Placental epithelial cell (primary cell): ENCODE data around the genes AKR1A1 and TEX38.

DNA sequence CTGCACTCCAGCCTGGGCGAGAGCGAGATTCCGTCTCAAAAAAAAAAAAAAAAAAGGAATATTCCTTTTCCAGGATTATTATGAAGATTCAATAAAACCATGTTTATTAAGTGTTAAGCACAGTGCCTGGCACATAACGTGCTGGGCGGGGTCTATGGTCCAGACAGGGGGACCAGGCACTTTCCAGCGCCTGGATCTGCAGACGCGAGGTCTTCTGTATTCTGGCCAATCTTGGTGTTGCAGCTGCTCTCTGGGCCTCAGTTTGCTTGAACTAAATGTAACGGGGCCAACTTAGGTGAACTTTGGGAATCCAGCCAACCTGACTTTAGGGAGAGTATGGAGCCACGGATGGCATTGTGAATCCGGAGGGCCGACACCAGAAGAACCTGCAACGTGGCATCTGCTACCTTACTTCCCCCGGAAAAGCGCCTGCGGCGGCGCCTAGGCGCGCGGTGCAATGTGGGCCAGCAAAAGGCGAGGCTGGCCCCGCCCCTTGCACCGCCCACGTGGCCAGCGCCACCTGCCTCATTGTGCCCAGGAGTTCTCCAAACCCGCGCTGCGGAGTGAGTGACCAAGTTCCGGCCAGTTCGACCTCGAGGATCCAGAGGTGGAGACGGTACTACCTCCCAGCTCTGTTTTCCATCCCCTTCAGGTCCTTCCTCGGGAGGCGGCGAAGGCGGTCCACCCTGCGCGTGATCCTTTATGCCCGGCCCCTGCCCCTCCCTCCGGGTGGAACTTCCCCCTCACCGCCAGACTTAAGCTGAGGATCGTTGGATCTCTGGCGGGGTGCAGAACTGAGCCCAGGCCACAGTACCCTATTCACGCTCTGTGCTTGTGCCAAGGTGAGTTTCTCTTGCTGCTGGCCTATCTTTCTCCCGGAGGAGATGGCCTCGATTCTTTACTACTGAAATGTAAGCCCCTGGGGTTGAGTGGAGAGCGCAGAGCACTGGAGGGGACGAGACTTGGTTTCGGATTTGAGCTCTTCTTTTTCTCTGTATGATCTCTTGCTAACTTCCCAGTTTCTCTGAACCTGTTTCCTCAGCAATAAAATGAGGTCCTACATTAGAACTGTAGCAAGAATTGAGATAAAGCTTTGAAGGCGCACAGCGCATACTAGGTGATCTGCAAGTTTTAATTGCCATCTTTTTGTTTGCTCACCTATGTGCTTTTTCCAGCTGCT lies at the start of gene AKR1A1:
Gene AKR1A1, plus strand, starts transcription at position 513 of the 1,180 bp plus-strand sequence.
- CAGE, long polyA plus RNA: no peak

GRCh38 chr1:45922279-45922665 lies 118.9 kb downstream of the MAST2 start:
- CAGE, long polyA plus RNA: no peak

- CAGE, long polyA plus RNA: no peak
Measured at GRCh38 chr1:45969525-45970366, 162.7 kb downstream of the PIK3R3 start.

- CAGE, long polyA plus RNA: no peak
Measured at GRCh38 chr1:45973034-45973391, 159.4 kb downstream of the PIK3R3 start.

DNA sequence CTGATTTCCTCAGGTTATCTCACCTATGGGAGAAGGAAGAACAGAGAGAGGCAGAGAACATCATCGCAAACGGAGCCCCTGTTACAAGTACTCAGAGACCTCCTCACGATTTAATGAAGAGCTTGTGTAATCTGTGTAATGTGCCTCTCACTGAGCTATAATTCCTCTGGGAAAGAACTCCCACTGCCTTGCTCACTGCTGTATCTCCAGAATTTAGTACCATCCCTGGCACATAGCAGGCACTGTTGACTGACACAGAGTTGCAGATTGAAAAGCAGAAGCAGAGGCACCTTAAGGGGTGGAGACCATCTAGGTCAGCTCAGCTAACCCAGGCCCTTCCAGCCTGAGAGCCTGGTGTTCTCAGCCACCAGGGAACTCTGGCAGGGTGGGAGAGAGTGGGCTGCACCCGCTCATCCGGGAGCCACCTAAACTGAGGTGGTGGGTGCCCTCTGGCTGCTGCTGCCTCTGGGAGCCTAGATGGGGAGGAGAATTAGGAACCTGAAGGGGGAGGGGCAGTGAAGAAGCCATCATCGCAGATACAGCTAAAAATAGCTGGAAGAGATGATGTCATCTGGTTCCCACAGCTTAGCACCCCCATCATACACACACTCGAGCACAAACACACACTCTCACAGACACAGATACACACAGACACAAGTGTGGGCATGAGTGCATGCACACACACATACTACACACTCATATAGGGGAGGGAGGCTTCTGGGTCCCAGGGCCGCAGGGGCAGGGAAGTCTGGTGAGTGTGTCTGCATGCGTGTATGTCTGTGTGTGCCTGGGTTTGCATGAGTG lies 1.5 kb upstream of the TSPAN1 start:
- CAGE, long polyA plus RNA: no peak

- CAGE, long polyA plus RNA: no peak
Measured at GRCh38 chr1:46285820-46286742, 17.3 kb downstream of the LRRC41 start.

DNA sequence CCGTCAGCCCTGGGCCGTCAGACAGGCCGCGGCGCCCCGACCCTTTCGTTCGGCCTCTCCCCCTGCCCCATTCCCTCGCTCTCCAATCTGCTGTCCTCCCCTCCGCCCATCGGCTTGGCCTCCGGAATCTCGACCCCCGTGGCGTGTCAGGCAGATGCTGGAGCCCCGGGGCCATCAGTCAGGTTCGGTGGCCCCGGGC lies 1.0 kb downstream of the LRRC41 start:
- CAGE, long polyA plus RNA: no peak

- CAGE, long polyA plus RNA: no peak
Measured at GRCh38 chr1:46341580-46342351, 1.2 kb downstream of the NSUN4 start.

DNA sequence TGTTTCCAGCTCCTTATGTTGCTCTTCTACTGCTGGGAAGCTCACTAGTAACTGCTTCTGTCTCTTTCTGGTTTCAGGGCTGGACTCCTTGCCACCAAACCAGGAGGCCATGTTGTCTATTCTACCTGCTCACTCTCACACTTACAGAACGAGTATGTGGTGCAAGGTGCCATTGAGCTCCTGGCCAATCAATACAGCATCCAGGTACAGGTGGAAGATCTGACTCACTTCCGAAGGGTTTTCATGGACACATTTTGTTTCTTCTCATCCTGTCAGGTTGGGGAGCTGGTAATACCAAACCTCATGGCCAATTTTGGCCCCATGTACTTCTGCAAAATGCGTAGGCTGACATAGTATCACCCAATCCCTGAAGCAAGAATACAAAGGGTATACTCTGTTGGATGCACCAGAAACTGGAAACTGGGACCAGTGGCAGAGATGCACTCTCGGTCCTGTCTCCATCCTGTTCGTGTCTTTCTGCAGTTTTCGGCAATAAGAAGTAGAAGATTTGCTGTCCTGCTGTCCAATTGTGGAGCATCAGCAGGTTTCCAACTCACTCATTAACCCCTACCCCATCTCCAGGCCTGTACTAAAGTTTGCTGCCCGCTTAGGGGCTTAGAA lies 21.0 kb downstream of the NSUN4 start:
- CAGE, long polyA plus RNA: no peak

DNA sequence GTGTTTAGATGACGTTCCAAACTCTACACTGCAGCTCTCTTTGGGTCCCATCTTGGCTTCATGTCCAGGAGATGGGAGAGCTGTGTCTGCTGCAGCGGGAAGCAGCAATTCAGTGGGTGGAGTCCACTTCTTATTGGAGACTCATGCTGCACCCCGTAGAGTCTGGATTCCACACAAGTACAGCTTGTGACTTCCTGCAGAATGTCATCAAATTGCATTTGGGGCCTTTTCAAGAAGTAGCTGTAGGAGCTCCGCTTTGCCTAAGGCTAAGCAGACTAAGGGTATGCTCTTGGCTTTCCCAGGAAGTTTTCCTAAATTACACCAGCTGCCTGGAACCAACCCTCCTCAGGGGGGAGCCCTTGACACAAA lies 5.7 kb upstream of the MOB3C start:
- CAGE, long polyA plus RNA: no peak

GRCh38 chr1:46671690-46672005 lies at the start of gene TEX38:
Gene TEX38 (plus strand): TSS chr1:46671854.
- CAGE, long polyA plus RNA: no peak

GRCh38 chr1:46716292-46716550 lies 2.7 kb downstream of the EFCAB14 start:
- CAGE, long polyA plus RNA: no peak

DNA sequence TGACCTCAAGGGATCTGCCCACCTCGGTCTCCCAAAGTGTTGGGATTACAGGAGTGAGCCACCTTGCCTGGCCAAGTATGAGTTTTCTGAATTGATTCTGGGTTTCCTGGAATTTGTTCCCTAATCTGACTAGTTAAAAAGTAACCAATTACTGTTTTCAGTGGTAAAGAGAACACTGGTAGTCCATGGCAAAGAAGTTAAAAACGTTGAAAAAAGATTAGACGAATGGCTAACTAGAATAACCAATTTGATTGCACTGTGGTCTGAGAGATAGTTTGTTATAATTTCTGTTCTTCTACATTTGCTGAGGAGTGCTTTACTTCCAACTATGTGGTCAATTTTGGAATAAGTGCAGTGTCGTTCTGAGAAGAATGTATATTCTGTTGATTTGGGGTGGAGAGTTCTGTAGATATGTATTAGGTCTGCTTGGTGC lies 21.1 kb upstream of the CYP4A11 start:
- CAGE, long polyA plus RNA: no peak

DNA sequence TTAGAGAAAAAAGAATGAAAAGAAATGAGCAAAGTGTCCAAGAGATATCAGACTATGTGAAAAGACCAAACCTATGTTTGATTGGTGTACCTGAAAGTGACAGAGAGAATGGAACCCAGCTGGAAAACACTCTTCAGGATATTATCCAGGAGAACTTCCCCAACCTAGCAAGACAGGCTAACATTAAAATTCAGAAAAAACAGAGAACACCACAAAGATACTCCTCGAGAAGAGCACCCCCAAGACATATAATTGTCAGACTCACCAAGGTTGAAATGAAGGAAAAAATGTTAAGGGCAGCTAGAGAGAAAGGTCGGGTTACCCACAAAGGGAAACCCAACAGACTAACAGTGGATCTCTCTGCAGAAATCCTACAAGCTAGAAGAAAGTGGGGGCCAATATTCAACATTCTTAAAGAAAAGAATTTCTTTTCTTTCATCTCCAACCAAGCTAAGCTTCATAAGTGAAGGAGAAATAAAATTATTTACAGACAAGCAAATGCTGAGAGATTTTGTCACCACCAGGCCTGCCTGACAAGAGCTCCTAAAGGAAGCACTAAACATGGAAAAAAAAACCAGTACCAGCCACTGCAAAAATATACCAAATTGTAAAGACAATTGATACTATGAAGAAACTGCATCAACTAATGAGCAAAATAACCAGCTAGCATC lies 37.0 kb upstream of the CYP4X1 start:
- CAGE, long polyA plus RNA: no peak

DNA sequence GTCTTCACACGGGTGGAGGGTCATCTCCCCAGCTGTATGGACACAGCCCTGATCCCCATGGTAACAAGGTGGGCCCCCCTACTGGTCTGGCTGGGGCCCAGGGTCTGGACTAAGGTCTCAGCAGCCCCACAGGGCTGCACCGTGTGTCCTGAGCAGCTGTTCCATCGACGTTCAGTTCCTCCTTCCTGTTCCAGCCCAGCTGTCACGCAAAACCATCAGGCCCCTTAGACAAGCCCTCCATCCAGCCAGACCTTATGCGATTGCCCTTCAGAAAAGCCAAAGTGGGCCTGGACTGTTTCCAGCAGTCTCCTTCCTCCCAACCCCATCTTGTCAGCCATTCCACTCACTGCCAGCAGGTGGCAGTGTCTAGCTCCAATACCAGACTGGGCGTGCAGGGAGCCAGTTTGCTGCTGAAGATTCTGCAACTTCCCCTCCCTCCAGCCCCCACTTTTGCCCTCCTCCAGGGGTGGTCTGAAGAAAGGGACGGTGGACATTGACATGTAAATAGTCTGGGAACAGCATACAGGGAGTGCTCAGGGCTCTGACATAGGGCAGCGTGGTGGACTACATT lies 3.0 kb upstream of the PDZK1IP1 start:
- CAGE, long polyA plus RNA: no peak

DNA sequence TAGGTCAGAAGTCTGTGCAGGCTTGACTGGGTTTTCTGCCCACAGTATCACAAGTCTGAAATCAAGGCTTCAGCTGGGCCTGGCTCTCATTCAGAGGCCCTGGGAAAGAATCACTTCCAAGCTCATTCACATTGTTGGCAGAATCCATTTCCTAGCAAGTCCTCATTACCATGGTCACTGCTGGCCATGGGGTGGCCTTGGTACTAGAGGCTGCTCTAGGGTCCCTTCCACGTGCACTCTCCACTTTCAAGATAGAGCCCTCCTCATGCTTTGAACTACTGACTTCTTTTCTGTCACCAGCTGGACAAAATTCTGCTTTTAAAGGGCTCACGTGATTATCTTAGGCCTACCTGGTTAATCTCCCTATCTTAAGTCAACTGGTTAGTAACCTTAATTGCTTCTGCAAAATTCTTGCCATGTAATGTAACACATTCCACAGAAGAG lies 25.5 kb upstream of the FOXE3 start:
- CAGE, long polyA plus RNA: no peak

GRCh38 chr1:47409106-47409854 lies 6.8 kb upstream of the FOXE3 start:
- CAGE, long polyA plus RNA: no peak

DNA sequence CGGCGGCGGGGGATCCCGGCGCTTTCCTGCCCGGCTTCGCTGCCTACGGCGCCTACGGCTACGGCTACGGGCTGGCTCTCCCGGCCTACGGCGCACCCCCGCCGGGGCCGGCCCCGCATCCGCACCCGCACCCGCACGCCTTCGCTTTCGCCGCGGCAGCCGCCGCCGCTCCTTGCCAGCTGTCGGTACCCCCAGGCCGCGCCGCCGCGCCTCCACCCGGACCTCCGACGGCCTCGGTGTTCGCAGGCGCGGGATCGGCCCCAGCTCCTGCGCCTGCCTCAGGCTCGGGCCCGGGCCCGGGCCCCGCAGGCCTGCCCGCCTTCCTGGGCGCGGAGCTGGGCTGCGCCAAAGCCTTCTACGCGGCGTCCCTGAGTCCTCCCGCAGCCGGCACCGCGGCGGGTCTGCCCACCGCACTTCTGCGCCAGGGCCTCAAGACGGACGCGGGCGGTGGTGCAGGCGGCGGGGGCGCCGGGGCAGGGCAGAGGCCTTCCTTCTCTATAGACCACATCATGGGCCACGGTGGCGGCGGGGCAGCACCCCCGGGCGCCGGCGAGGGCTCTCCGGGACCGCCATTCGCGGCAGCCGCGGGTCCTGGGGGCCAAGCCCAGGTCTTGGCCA lies 1.1 kb downstream of the FOXD2 start:
- CAGE, long polyA plus RNA: no peak

- CAGE, long polyA plus RNA: no peak
Measured at GRCh38 chr1:47569740-47570174, 131.9 kb downstream of the FOXD2 start.

DNA sequence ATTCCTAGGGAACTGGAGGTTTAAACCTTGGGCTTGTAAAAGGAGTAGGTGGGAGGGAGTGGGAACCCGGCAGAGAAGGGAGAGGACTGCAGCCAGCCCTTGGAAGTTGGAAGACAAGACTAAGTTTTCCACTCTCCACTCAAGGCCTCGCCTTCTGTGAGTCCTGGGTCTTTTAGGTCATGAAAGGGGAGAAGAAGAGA lies 247.1 kb downstream of the FOXD2 start:
- CAGE, long polyA plus RNA: no peak